Gastroesophageal sphincter (tissue), 4 donors: ENCODE measurements around a stretch of chr11.

DNA sequence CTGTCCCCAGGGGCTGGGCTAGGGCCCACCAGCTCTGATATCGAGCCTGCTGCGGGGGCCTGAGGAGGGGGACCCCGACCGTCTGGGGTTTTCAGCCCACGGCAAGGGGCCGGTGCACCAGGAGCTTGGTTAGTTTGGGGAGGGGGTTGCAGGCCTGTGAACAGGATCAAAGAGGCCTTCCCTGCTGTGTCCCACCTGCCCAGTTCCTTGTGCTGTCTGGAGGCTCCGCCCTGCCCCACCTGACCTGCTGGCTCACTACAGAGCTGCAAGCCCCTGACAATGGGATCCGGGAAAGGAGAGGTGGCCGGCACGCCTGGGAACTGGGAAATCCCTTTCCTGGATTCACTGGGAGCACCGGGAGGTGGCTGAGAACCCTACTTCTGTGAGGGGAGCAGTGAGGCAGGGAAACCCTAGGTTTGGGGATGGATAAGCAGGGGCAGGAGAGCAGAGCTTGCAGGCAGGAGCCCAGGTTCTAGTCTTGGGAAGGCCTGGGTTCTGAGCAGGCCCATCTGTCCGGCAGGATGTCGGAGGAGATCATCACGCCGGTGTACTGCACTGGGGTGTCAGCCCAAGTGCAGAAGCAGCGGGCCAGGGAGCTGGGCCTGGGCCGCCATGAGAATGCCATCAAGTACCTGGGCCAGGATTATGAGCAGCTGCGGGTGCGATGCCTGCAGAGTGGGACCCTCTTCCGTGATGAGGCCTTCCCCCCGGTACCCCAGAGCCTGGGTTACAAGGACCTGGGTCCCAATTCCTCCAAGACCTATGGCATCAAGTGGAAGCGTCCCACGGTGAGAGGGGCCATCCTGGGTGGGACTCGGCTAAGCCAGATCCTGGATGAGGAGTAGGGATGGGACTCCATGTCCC, 685 bp downstream of the CAPN1 start:
- PRO-cap = bidirectional peak, plus-strand start at position 279 of the sequence, minus-strand start at position 218 of the sequence
- RAMPAGE, long total RNA, 4 experiments = no peak in any of the 4 experiments

DNA sequence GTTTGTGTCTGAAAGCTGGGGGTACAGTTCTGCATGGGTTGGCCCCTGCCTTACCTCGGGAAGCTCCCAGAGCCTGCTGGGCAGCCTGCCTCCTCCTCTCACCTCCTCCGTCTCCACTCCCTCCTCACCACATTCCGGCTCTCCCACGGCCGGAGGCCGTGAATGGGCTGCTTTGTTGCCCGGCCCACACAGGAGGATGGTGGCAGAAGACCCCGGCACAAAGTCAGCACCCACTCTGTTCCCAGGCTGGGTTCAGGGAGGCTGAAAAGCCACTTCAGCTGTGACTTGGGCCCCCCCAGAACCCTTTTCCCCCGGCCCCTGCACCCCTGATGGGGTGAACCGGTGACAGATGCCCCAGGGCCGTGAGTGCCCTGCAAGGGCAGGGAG, 4.3 kb downstream of the FRMD8 start:
- PRO-cap = unidirectional peak, minus-strand start at position 115 of the sequence; bidirectional peak, plus-strand start at position 238 of the sequence, minus-strand start at position 115 of the sequence
- RAMPAGE, long total RNA, 4 experiments = no peak in any of the 4 experiments

DNA sequence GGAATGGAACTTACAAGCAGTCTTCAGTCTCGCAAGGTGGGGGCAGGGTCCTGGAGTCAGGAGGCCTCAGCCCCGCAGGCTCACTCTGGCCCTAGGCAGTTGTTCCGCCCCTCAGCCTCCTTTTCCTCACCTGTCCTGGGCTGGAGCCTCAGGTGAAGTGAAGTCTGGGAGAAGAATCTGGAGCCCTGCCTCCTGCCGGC, 7.9 kb downstream of the FRMD8 start:
- PRO-cap = no peak
- RAMPAGE, long total RNA, 4 experiments = no peak in any of the 4 experiments

- PRO-cap = bidirectional peak, plus-strand start at chr11:65420170, minus-strand start at chr11:65420040
- RAMPAGE, long total RNA, 4 experiments = start-site peak on the plus strand in 1 of 4 experiments, at chr11:65420283-65420288 at its widest, 6 reads per replicate
These were observed 33.4 kb downstream of the FRMD8 start for GRCh38 chr11:65419480-65420648.

DNA sequence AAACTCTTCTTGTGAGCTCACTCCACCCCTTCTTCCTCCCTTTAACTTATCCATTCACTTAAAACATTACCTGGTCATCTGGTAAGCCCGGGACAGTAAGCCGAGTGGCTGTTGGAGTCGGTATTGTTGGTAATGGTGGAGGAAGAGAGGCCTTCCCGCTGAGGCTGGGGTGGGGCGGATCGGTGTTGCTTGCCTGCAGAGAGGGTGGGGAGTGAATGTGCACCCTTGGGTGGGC, 37.1 kb downstream of the FRMD8 start:
- PRO-cap = no peak
- RAMPAGE, long total RNA, 4 experiments = no peak in any of the 4 experiments

DNA sequence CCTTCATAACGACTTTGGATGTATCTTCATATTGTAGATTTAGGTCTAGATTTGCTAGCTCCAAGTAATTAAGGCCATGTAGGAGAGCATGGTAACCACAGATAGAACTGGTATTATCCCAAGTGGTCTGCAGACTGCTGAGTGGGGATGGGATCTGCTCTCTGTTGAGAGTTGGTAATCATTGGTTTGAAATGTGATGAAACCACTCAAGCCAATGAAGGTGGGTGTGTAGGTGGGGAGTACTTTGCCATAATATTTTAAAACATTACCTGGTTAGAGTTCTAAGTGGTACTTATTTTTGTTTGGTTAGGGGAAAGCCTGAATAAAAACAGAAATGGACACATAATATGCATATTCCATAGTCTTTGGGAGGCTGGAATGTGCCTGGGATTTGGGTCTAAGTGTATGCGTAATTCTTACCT, 40.1 kb downstream of the FRMD8 start:
- PRO-cap = bidirectional peak, plus-strand start outside the sequence, minus-strand start at position 139 of the sequence
- RAMPAGE, long total RNA, 4 experiments = no peak in any of the 4 experiments

DNA sequence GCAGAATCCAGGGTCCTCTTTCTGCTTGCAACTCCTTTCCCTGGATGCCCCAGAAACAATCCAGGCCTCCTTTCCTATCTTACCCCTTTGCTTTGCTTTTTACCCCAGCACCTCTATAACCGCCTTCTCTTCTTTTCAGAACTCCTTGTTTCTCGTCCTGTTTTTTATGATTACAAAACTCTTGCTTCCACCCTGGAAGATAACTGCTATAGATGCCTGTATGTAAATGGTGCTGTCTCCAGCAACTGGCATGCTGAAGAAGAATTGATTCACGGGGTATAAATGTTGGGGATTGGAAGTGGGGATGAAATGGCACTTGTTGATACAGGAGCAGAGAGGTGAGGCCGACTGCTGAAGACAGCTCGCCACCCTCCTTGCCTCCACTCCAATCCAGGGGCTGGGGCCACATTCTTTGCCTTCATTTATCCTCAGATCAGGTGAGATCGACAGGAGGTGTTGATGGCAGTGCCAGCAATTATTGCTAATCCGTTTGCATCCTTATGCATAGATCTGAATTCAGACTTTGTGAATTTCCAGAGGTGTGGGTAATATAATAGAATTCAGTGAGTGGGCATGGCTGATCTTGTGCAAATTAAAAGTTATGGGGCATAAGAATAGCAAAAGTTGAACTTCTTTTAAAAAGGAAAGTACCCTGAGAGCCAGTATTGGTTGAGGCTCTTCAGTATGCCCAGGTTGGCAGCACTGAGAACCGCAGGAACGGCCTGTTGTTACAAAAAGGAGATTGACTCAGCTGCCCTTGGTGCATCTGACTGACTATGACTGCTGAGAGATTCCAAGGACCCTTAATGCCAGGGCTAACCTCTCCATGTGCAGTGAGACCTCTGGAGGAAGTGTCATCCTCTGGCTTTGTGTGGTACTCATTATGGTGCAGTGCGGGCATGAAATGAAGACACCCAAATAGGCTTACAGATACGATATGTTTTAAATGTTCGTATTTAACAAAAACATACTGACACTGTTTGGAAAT, 41.5 kb downstream of the FRMD8 start:
- PRO-cap = bidirectional peak, plus-strand start at position 285 of the sequence, minus-strand start at position 169 of the sequence
- RAMPAGE, long total RNA, 4 experiments = start-site peak on the plus strand in 1 of 4 experiments, centred at position 704 of the sequence, 981 reads per replicate

- PRO-cap = no peak
- RAMPAGE, long total RNA, 4 experiments = no peak in any of the 4 experiments
These were observed 43.0 kb downstream of the FRMD8 start for GRCh38 chr11:65429511-65429682.

DNA sequence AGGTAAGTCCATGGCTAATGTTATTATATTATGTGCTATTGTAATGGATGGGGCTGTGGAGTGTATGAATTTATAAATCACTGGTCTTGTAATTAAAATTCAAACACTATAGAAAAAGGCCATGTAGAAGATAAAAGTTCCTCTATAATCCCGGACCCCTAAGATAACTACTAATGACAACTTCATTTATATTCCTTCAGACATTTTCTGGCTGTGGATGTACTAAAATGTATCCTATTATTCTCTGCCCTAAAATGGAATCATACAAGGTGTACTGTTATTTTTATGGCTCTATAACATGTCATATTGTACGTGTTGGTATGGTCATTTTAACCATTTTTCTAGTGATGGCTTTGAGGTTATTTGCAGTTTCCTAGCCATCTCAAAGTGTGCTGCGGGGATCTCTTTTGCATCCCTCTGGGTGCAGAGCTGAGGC, 48.7 kb downstream of the FRMD8 start:
- PRO-cap = unidirectional peak, plus-strand start at position 388 of the sequence
- RAMPAGE, long total RNA, 4 experiments = no peak in any of the 4 experiments

GRCh38 chr11:65436405-65436650, 49.9 kb downstream of the FRMD8 start:
- PRO-cap = no peak
- RAMPAGE, long total RNA, 4 experiments = no peak in any of the 4 experiments

GRCh38 chr11:65447899-65448861, 61.7 kb downstream of the FRMD8 start:
- PRO-cap = no peak
- RAMPAGE, long total RNA, 4 experiments = no peak in any of the 4 experiments

DNA sequence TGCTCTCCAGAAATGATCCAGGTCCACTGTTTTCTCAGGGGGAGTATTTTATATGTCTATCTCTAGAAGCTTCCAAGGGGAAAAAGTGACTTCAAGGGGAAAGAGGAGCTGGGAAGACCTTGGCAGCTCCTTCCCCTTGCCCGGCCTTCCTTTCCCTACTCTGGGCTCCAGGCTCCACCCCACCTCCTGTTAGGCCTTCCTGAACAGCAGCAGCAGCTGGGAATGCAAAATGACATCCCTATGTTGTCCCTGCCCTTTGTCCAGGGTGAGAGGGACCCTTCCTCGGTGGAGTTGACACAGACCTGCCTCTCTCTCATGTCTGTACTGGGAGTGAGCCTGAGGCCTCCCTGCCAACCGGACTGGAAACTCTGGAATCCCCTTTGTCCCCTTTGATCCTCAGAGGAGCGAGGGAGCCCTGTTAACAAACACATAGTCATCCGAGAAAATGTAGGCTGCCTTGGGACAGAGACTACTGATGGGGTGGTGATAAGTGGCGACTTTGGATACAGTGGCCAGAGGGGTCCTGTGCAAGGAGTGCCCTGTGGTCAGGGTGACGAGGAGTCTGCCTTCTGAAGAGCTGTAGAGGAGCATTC, 35.1 kb upstream of the SCYL1 start:
- PRO-cap = bidirectional peak, plus-strand start at position 203 of the sequence, minus-strand start at position 157 of the sequence
- RAMPAGE, long total RNA, 4 experiments = no peak in any of the 4 experiments

DNA sequence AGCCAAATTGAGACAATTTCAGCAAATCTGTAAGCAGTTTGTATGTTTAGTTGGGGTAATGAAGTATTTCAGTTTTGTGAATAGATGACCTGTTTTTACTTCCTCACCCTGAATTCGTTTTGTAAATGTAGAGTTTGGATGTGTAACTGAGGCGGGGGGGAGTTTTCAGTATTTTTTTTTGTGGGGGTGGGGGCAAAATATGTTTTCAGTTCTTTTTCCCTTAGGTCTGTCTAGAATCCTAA, 23.9 kb upstream of the SCYL1 start:
- PRO-cap = no peak
- RAMPAGE, long total RNA, 4 experiments = no peak in any of the 4 experiments

DNA sequence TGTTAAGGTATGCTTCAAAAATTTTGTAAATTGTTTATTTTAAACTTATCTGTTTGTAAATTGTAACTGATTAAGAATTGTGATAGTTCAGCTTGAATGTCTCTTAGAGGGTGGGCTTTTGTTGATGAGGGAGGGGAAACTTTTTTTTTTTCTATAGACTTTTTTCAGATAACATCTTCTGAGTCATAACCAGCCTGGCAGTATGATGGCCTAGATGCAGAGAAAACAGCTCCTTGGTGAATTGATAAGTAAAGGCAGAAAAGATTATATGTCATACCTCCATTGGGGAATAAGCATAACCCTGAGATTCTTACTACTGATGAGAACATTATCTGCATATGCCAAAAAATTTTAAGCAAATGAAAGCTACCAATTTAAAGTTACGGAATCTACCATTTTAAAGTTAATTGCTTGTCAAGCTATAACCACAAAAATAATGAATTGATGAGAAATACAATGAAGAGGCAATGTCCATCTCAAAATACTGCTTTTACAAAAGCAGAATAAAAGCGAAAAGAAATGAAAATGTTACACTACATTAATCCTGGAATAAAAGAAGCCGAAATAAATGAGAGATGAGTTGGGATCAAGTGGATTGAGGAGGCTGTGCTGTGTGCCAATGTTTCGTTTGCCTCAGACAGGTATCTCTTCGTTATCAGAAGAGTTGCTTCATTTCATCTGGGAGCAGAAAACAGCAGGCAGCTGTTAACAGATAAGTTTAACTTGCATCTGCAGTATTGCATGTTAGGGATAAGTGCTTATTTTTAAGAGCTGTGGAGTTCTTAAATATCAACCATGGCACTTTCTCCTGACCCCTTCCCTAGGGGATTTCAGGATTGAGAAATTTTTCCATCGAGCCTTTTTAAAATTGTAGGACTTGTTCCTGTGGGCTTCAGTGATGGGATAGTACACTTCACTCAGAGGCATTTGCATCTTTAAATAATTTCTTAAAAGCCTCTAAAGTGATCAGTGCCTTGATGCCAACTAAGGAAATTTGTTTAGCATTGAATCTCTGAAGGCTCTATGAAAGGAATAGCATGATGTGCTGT, 22.1 kb upstream of the SCYL1 start:
- PRO-cap = bidirectional peak, plus-strand start at position 571 of the sequence, minus-strand start at position 204 of the sequence
- RAMPAGE, long total RNA, 4 experiments = no peak in any of the 4 experiments

DNA sequence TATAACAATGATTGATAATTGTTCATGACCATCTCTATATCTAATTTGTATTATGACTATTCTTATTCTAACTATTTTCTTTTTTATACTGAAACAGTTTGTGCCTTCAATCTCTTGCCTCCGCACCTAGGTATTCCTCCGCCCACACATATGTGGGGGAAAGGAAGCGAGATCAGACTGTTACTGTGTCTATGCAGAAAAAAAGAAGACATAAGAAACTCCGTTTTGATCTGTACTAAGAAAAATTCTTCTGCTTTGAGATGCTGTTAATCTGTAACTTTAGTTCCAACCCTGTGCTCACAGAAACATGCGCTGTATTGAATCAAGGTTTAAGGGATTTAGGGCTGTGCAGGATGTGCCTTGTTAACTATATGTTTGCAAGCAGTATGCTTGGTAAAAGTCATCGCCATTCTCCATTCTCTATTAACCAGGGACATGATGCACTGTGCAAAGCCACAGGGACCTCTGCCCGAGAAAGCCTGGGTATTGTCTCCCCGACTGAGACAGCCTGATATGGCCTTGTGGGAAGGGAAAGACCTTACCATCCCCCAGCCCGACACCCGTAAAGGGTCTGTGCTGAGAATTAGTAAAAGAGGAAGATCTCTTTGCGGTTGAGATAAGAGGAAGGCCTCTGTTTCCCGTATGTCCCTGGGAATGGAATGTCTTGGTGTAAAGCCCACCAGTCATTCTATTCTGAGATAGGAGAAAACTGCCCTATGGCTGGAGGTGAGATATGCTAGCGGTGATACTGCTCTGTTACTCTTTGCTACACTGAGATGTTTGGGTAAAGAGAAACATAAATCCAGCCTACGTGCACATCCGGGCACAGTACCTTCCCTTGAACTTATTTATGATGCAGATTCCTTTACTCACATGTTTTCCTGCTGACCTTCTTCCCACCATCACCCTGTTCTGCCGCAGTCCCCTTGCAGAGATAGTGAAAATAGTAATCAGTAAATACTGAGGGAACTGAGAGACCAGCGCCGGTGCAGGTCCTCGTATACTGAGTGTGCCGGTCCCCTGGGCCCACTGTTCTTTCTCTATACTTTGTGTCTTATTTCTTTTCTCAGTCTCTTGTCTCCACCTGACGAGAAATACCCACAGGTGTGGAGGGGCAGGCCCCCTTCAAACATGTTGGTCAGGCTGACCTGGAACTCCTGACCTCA, 1.9 kb upstream of the SCYL1 start:
- PRO-cap = no peak
- RAMPAGE, long total RNA, 4 experiments = no peak in any of the 4 experiments

- PRO-cap = bidirectional peak, plus-strand start at chr11:65540338, minus-strand start at chr11:65540157; bidirectional peak, plus-strand start at chr11:65540833, minus-strand start at chr11:65540507
- RAMPAGE, long total RNA, 4 experiments = start-site peak on the minus strand in 1 of 4 experiments, at chr11:65540661-65540713 at its widest, 8 reads per replicate
These were observed 15.4 kb downstream of the SCYL1 start for GRCh38 chr11:65540107-65540902.

DNA sequence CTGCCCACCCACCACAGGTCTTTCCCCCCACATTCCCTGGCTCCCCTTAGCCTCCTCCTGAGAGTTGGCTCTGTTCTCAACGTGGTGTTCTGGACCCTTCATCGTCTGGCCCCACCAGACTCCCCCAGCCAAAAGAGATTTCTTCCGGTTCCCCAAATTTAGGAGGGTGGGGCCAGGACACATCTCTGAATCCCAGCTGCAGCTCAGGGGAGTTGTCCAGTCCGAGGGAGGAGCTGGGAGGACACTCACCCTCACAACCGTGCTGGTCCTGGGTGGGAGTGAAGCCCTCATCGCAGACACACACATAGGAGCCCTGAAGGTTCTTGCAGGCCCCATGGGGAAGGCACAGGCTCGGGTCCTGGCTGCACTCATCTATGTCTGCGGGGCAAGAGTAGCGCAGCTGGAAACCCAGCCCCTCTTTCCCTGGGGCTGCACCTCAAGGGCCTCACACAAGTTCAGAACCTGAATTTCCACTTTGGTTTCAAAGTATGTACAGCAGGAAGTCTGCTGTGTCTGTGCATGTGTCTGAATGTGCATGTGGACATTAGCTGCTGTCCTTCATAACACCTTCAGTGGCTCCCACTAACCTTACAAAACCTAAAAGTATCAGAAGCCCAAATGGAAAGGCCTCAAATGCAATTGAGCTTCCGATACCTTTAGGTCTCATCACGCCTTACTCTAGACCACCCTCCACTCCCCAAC, 16.6 kb downstream of the SCYL1 start:
- PRO-cap = no peak
- RAMPAGE, long total RNA, 4 experiments = start-site peak on the minus strand in 1 of 4 experiments, centred at position 297 of the sequence, 14 reads per replicate

- PRO-cap = bidirectional peak, plus-strand start at chr11:65574353, minus-strand start at chr11:65574208
- RAMPAGE, long total RNA, 4 experiments = no peak in any of the 4 experiments
These were observed 1.5 kb downstream of the FAM89B start for GRCh38 chr11:65573701-65574288.

DNA sequence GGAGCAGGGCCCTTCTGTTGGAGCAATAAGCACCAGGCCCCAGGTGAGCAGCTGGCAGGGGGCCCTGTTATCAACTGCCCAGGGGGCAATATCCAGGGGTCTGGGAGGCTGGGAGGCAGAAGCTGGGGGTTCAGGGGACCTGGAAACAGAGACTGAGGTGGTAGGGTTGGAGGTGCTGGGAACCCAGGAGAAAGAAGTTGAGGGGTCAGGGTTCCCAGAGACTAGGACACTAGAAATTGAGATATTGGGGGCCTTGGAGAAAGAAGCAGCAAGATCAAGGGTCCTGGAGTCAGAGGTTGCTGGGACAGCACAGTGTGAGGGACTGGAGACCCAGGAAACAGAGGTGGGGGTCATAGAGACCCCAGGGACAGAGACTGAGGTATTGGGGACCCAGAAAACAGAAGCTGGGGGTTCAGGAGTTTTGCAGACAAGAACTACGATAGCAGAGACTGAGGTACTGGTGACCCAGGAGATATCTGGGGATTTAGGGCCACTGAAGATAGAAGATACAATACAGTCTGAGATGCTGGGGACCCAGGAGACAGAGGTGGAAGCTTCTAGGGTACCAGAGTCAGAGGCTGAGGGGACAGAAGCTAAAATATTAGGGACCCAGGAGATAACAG, 6.5 kb downstream of the EHBP1L1 start:
- PRO-cap = no peak
- RAMPAGE, long total RNA, 4 experiments = no peak in any of the 4 experiments

DNA sequence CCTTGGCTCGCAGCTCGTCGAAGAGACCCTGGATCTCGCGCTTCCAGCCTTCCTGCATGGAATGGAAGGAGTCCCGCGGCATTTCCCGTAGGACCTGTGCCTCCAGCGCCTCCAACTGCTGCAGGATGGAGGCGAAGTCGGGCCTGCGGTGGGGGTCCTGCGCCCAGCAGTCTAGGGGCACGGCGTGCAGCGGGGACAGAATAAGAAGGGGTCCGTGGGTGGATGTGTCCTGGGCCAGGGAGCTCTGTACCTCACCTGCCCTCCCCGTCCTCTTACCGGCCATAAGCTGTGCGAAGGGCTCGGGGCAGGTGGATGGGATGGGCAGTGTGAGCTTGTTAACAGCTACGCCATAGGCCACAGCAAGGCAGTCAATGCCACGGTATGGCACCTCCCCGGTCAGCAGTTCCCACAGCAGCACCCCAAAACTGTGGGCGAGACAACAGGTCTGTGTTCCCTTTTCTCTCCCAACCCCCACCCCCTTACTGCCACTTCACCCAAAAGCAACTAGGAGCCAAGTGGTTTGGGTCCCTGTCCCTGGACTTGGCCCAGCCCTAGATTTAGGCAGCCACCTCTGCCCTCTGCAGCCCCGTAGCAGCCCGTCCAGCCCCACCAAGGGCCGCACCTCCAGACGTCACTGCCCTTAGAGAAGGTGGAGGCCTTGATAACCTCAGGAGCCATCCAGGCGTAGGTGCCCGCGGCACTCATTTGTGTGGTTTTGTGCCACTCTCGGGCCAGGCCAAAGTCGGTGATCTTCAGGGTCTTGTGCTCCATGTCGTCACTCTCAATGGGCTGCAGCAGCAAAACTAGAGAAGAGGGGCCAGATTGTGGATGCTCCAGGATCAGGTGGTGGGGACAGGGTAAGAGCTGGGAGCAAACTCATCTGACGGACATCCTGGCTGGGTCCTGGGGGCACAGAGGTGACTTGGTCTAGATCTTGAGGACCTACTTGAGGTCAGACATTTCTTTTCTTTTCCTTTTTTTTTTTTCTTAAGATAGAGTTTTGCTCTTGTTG, 6.1 kb downstream of the MAP3K11 start:
- PRO-cap = no peak
- RAMPAGE, long total RNA, 4 experiments = no peak in any of the 4 experiments